Skeletal muscle satellite cell (primary cell): ENCODE measurements around a stretch of chr12.

DNA sequence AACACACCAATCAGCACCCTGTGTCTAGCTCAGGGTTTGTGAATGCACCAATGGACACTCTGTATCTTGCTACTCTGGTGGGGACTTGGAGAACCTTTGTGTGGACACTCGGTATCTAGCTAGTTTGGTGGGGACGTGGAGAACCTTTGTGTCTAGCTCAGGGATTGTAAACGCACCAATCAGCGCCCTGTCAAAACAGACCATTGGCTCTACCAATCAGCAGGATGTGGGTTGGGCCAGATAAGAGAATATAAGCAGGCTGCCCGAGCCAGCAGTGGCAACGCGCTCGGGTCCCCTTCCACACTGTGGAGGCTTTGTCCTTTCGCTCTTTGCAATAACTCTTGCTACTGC is 101.7 kb upstream of the ETV6 start:
- CAGE, long polyA plus RNA, result no peak

DNA sequence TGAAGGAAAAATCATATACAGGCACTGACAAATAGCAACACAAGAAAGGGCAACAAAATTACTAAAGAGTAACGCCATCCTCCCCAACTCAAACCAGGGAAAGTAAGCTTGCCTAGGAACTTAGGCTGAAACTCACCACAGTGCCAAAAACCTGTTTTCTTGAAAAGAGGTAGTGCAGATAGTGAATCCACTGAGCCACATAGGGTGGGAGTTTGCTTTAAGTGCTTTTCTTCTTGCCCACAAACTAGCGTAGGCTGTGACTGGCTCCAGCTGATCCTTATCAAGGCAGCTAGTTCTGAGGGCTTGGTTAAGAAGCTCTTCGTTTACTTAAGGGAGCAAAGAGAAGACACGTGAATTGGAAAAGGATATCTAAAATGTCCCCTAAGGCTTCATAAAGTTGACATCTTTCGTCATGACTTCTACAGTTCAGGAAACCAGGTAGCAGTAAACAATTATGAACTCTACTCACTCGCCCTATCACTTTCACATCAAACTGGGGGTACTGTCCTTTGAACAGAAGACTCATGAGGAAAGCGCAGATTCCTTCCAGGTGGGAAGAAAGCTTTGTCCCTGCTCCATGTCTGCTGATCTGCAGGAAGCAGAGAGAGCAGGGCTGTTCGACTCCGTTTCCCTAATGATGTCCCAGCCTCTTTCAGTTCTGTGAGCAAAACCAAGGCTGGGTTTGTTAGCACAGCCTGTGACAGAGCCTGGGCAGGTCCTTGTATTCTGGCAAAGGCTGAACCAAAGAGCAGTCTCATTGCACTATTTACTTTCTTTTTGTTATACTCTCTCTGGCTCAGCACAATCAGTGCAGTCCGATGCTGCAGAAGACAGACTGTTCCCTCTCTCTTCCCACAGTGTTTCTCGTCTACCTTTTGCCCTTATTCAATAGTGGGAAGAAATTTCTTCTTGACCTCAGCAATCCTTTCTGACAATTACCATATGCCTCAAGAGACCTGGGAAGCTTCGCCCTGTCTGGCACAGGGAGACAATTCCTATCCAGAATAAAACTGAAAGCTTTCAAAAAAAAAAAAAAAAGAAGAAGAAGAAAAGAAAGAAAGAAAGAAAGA is 93.5 kb upstream of the ETV6 start:
- CAGE, long polyA plus RNA, result no peak

GRCh38 chr12:11609173-11609744 is 40.2 kb upstream of the ETV6 start:
- CAGE, long polyA plus RNA, result no peak

GRCh38 chr12:11651773-11652170 is 2.3 kb downstream of the ETV6 start:
- CAGE, long polyA plus RNA, result no peak

DNA sequence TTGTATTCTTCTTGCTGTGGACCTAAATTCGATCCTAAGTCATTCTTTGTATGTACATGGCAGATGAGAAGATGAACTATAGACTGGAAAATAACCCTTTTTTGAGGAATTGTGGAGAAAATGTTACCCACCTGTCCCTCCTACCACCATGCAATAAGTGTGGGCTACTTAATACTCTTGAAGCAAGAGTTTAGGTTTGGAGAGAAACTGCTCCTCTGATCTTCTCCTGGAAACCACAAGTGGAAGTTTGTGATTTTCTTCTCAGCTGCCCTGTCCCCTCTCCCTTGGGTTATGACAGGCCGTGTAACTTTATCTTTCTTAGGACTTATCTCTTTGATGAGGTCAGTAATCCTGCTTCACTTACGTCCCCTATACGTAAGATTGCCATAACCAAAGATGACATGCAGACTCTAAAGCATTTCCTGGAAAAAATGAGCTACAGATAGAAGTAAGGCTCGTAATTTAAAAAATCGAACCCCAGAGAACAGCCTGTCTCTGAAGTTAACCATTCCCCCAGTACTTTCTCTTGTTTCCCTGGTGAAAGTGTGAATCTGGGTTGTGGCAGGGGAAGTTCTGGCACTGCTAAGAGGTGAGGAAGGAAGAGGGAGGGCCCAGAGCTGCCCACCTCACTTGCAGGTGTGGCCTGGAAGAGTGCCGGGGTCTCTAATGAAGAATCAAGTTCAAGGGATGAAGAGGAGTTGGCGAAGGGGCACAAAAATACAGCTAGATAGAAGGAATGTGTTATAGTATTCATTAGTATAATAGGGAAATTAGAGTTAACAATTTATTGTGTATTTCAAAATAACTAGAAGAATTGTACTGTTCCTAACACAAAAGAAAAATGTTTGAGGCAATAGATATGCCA is 10.0 kb downstream of the ETV6 start:
- CAGE, long polyA plus RNA, result no peak

- CAGE, long polyA plus RNA, result no peak
Observed at GRCh38 chr12:11661313-11662035, 12.0 kb downstream of the ETV6 start.

DNA sequence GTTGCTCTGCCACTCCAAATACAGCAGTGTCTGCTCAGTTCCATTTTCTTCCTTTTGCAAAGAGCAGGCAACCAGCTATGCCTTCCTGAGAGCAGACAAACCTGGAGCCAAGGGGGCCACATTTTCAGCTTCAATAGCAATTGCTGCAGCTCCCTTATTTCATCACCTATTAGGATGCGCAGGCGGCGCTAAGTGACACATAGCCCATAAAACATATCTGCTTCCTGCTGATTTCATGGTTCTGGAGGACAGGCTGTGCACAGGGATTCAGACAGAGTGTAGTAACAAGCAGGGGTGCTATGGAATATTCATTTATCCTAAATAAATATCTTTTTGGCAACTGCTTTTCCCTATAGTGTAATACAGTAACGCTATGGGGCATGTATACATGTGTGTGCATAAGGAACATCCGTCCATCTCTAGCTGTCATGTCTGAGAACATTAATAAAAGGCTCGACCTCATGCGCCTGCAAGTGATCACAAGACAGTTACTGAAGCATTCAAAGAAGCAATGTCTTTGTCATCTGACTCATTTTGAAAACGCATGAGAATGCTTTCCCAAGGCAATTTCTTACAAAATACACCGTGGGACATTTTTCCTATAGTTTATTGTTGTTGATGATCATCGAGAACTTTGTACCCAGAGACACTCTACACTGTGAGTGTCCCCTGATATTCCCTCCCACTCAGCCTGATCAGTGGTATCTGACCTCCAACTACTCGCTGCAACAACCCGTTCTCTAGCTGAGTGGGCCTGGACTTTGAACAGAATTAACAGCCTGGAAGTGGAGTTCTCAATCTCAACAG is 67.9 kb downstream of the ETV6 start:
- CAGE, long polyA plus RNA, result no peak

DNA sequence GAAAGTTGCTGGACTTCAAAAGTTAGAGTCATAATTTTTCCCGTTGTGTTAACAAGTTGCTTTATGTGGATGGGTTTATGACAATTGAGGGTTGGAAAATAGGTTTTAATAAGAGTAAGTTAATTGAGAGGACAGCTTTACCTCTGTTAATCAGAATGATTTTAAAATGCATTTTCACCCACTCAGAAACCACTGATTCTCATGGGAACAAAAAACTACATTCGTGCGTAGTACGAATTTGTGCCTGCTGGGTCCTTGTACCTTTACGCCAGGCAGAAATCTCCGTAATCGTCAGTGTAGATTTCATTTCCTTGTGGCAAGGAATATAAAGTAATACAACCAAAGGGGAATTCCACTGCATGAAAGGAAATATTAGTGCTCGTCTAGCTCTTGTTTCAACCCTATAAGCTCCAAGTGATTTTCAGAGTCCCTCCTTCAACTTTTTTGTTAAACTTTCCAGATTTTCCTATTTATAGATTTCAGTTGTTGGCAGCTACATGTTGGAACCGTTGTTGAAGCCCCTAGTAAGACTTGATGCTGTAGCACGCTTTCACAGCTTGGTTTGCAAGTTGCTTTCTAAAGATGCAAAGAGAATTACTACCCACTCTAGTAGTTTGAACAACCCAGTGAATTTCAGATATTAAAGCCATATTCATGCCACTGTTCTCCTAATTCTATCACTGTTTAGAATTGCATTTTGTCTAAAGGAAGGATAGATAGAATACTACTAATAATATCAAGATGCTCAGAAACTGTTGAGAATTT is 90.6 kb downstream of the ETV6 start:
- CAGE, long polyA plus RNA, result no peak

DNA sequence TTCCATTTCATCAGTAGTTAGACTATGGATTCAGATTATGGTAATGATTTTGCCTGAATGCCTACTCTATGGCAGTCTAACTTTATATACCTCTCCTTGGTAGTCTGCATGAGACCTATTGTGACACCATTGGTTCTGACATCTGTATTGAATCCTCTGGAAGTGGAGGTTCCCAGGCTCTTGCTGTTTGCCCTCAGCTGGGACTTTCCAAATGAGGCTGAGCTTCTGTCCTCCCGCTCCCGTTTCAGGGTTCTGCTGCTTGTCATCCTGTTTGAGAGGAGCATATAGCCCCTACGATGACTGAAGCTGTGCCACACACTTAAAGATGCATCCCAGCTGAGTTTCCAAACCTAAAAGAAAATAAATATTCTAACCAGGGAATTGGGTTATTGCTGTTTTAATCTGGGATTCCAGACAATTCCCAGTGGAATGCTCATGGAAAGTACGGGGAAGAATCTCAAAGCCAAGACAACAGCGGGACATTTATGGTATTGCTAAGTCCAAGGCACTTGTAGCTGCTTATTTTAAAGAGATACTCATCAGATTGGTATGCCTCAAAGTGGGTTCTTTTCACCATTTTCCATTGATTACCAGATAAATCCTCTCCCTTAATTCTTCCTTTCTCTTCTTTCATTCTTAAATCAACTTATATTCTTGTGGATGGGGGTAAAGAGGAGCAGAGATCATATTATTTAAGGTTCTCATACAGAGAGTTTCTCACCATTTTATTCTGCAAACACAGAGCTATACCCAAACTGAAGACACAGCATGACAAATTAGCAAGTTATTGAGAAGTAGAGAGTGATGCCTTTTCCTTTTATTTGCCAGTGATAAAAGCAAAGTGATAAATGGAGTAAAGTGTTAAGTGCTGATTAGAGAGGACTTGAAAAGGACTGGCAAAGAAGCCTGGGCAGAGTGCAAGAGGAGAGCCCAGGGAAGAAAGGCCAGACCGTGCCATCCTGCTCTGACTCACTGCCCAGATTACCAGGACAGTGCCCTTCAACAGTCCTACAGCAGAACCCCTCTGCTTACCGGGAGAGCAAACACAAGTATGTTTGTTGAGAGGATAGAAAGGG is 106.2 kb downstream of the ETV6 start:
- CAGE, long polyA plus RNA, result no peak

- CAGE, long polyA plus RNA, result no peak
Observed at GRCh38 chr12:11761871-11762590, 112.6 kb downstream of the ETV6 start.

DNA sequence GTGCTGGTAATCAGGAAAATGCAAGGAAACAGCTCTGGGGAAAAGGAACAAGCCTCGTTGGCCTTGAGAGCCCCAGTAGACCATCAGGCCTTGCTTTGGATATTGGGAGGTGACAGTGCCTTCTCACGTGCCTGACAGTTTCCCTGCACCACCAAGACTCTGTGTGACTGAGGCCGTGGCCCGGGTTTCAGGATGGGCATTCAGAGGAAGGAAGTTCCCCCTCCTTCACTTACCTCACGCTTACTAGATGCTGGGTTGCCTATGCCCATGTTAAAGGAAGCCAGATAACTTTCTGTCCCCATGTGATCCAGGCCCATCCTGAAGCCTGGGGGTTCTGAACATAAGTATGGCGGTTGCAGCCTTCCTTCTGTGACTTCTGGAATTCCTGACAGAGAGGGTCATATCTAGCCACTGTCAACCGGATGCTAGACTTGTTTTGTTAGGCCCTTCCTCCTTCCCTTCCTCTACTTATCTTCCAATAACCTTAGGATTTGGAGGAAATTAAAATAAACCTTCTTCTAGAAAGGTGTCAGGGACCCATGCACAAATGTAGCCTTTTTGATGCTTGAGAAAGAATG is 120.8 kb downstream of the ETV6 start:
- CAGE, long polyA plus RNA, result no peak

DNA sequence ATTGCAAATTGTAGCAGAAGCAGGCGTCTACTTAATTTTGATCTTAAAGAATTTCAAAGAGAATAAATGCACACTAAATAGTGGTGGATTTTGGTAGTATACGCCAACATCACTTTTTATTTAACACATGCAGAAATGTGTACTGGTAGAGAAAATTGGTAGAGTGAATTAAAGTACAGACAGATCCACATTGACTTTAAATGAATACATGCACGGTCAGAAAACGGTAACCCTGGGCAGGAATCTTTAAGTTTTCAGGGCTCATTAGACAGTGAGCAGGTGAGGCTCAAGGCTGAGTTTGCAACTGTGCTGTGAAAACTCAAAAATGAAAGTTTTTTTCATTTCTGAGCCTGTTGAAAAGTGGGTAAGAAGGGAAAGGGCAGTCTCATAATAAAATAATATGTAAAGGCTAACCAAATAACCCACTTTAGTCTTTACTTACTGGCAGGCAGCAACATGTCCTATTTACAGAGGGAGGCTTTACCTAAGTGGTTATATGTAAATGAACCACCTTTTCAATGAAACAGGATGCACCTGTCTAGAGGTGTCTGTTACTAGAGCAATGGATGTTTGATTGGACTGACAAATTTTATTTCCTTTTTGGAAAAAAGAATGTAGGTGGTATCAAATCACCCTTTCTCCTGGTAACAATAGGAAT is 157.9 kb downstream of the ETV6 start:
- CAGE, long polyA plus RNA, result no peak

DNA sequence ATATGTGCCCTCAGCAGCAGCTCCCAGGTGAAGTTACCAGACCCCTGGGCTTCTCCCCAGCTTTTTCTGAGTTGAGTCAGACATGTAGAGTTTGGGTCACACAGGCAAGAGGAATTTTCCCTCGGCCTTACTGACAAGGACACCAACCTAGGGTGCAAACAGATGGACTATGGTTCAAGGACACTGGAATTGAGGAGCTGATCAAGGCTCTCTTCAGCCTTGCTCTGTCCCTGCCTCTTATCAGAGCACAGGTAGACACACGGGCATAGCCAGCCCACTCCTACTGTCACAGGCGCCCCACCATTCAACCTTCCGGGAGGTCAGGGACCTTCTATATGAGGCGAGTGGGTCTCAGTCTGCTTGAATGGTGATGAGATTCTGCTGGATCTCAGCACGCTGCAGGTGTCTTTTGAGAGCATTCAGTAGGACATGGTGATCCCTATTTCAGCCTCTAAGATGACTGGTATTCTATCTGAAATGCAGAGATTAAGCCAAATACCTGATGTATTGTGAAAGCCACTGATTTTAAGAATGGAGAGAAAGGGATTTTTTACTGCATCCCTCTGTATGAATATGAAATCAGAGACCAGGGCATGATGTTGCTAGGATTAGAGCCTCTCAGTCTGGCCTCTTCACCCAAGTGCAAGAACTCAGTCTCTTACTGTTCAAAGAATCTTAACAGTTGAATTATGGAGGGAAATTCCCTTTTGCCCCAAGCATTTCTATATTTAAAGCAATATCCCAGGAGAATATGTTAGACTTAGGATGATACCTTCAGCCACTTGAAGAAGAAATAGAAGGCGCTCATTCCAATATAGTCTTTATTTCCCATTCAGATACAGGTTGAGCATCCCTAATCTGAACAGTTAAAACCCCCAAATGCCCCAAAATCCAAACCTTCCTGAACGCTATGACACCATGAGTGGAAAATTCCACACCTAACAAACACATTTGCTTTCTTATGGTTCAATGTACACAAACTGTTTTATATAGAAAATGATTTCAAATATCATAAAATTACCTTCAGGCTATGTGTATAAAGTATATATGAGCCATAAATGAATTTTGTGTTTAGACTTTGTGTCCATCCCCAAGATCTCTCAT is 177.7 kb upstream of the BCL2L14 start:
- CAGE, long polyA plus RNA, result no peak

- CAGE, long polyA plus RNA, result no peak
Observed at GRCh38 chr12:12071886-12072920, 1.5 kb downstream of the BCL2L14 start.

- CAGE, long polyA plus RNA, result no peak
Observed at GRCh38 chr12:12086880-12087490, 16.2 kb downstream of the BCL2L14 start.

- CAGE, long polyA plus RNA, result no peak
Observed at GRCh38 chr12:12492818-12493776, 69.6 kb downstream of the DUSP16 start.

DNA sequence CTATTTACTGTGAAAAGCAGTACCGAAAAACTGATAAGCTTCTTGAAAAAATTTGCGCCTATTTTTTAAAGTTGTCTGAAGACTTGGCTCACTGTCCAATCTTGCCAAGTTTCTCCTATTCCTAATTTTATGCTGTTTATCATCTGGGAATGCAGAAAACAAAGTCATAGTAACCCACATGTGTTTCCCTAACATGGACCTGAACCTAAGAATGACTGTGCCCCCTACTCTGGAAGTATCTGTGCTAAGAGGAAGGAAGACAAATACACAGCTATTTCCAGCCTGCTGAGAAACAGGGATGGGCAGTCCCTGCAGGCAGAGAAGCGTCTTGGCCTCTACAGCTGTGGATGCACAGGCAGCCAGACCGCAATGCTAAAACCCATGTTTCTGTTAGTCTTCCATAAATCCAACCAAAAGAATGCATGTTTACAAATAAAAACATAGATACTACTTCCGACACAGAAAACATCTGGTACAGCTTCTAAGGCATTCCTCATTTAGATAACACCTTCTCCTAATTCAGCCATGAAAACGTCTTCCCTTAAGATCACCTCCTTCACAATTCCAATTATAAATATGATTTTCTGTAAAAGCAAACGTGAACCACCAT is 56.1 kb downstream of the DUSP16 start:
- CAGE, long polyA plus RNA, result no peak

- CAGE, long polyA plus RNA, result no peak
Observed at GRCh38 chr12:12509448-12510109, 53.1 kb downstream of the DUSP16 start.

- CAGE, long polyA plus RNA, result no peak
Observed at GRCh38 chr12:12542880-12543383, 19.7 kb downstream of the DUSP16 start.

- CAGE, long polyA plus RNA, result no peak
Observed at GRCh38 chr12:12685191-12685767, 10.7 kb downstream of the GPR19 start.